Measurements from ENCODE around the gene MEI4.

GRCh38 chr6:77652767-77653213 is at the start of gene MEI4:
TSS of gene MEI4 (plus strand) at chr6:77653039.
- RRBS = no CpG with 5 or more reads among the region's 3 CpGs

GRCh38 chr6:77839037-77839398 is 186.2 kb downstream of the MEI4 start:
- RRBS = no CpG with 5 or more reads among the region's 1 CpG

- RRBS = no CpG with 5 or more reads among the region's 4 CpGs
Observed at GRCh38 chr6:78956159-78957207, 89.1 kb downstream of the IRAK1BP1 start.

DNA sequence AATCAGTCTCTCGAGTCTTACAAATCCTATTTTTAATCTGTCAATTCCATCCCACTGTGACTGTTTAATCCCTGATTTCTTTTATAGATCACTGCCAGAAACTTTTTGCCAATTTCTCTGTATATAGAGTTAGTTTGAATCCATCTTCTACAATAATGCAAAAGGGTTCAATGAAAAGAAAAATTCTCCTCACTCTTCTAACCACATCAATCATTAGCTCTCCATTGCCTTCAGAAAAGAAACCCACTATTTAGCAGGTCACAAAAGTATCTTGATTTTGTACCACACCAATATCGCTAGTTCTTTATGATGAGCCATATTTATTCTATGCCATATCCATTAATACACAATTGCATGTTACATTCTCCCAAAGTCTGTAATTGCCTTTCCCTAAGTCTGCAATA is 39.1 kb downstream of the PHIP start:
- RRBS = no CpG with 5 or more reads among the region's 2 CpGs

DNA sequence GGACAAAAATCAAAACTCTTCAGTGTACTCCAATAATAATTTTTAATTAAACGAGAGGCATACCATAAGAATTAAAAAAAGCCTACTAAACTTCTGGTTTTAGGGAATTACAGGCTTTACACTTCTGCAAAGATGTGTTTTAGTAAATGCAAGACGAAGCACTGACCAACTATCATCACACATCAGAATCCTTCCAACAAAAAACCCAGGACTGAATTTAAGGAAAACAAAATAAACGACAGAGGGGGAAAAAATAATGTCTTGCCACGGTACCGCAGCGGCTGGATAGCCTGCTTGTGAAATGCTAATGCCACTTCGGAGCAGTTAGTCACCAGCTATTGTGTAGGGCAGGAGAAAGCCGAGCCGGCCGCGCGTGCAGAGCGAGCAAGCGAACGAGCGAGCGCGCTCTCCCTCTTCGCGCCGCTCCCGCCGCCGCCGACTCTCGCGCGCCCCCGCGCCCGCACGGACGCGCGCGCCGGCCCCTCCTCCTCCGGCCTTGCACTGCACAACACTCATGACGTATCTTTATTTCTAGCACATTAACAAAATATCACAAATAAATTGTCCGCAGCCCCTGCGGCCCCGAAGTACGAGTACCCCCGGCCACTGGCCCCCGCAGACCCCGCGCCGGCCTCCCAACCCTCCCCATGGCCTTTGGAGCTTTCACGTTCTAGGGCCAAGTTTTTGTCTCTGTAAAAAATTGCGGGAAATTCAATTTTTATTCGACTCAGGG is 1.2 kb downstream of the PHIP start:
- RRBS = 1% methylated on average over 27 of the region's 51 CpGs

- RRBS = 2% methylated on average over 14 of the region's 51 CpGs
Observed at GRCh38 chr6:79233473-79234324, 155.6 kb upstream of the PHIP start.

GRCh38 chr6:79277982-79278319 is 199.9 kb upstream of the PHIP start:
- RRBS = no CpG with 5 or more reads among the region's 1 CpG

GRCh38 chr6:79631383-79632254 is 490 bp downstream of the SH3BGRL2 start:
- RRBS = 4% methylated on average over 6 of the region's 51 CpGs

DNA sequence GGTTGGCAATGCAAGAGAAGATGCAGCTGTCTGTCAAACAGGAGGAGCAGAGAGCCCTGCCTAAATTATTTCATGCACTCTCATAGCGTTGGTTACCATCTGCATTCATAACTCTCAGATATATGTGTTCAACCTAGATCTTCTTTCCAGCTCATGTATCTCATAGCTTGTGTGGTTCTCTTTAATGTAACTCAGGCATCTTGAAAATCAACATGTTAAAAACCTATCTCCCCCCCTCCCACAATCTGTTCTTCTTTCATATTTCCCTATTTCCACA is 6.6 kb upstream of the ELOVL4 start:
- RRBS = no CpG with 5 or more reads among the region's 1 CpG

DNA sequence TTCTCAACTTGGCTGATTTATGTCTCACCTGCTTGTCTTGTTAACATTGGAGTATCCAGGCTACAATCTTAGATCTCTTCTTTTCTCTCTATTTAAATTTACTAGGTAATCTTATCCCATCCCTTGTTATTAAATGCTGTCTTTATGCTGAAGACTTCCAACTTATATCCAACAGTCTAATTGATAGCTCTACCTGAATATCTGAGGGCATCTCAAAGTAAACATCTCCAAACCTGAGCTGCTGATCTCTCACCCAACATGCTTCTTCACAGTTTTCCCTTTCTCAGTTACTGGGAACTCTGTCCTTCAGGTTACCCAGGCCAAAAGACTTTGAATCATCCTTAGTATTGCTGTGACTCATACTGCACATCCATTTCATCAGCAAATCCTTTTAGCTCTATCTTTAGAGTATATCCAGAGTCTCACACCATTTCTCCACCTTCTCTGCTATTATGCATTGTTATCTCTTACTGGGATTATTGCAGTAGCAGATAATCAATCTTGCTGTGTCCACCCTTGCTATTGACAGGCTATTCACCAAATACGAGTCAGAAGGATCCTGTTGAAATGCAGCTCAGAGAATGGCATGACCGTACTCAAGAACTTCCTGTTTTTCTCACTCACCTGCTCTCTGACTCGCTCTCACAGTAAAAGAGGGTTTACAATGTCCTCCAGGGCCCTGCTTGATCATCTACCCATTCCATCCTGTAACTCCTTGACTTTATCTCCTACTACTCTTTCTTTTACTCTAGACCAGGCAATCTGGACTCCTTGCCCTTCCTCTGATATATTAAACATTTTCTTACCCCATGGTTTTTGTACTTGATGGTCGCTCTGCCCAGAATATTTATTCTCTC is 57.3 kb downstream of the BCKDHB start:
- RRBS = no CpG with 5 or more reads among the region's 4 CpGs

GRCh38 chr6:81613457-81614149 is 138.9 kb downstream of the TENT5A start:
- RRBS = no CpG with 5 or more reads among the region's 2 CpGs

GRCh38 chr6:81750456-81750996 is 2.0 kb downstream of the TENT5A start:
- RRBS = no CpG with 5 or more reads among the region's 9 CpGs

DNA sequence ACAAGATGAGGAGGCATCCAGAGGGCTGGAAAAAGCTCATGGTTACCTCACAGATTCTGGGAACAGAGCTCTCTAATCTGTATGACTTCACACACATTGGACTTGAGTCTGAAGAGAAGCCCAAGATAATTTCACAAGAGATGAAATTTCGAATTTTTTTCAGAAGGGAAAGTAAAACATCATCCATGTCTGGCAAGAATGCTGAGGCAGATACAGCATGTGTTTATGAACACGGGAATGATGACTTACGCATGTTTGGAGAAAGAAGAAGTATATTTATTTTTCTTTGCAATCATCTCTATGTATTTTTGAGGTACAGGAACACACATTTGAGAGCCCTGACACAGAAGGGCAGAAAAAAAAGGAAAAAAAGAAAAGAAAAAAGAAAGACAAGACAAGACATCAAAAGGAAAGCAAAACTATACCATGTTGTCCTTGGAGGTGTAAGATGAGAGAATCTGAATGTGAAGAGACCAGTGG is 141.9 kb upstream of the TENT5A start:
- RRBS = no CpG with 5 or more reads among the region's 3 CpGs

DNA sequence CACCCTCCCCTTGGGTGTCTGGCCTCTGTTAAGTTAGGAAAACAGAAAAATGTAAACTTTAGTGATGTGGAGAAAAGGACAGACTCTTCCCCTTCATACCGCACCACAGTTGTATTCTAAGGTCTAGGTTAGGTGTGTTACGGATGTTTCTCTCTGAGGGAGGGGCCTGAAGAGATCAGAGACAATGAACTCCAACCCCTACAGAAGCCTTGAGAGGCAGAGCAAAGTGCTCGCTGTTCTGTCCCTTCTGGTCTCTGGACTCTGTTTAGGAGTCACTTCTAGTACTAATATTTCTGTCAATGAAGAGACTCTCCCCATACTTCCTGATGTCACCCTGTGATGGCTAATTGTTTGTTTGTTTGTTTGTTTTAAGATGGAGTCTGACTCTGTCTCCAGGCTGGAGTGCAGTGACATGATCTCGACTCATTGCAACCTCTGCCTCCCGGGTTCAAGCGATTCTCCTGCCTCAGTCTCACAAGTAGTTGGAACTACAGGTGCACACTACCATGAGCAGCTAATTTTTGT is 181.8 kb upstream of the TENT5A start:
- RRBS = no CpG with 5 or more reads among the region's 6 CpGs

- RRBS = no CpG with 5 or more reads among the region's 3 CpGs
Observed at GRCh38 chr6:82199508-82200418, 47.8 kb downstream of the IBTK start.

DNA sequence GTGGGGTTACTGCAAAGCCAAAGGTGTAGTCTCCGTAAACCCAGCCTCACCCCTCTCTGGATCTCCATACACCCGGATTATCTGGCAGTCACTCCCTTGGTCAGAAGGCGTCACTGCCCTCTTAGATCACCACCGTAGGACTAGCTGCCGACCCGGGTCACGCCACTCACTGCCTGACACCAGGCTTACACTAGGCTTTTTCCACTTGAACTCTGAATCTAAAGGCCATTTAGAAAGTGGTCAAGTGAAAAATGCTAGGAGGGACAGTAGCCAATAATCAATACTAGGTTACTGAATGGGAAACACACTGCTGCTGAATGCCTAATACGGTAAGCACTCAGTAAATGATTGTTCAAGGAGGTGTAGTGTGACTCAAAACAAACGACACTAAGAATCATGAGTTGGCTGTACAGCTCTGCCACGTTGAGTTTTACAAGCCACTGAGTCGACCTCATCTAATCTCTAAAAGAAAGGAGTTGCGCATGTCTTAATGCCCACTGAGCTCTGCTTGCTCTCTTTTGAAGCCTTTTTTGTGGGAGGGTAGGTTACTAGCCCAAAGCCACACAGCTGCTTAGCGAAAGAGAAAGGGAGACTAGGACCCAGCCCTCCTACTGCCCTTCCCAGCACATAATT is 758 bp upstream of the IBTK start:
- RRBS = 7% methylated on average over 4 of the region's 13 CpGs

GRCh38 chr6:82558264-82558523 is 194.6 kb downstream of the TPBG start:
- RRBS = no CpG with 5 or more reads among the region's 10 CpGs

- RRBS = no CpG with 5 or more reads among the region's 2 CpGs
Observed at GRCh38 chr6:83864094-83864500, 4.6 kb downstream of the CYB5R4 start.

DNA sequence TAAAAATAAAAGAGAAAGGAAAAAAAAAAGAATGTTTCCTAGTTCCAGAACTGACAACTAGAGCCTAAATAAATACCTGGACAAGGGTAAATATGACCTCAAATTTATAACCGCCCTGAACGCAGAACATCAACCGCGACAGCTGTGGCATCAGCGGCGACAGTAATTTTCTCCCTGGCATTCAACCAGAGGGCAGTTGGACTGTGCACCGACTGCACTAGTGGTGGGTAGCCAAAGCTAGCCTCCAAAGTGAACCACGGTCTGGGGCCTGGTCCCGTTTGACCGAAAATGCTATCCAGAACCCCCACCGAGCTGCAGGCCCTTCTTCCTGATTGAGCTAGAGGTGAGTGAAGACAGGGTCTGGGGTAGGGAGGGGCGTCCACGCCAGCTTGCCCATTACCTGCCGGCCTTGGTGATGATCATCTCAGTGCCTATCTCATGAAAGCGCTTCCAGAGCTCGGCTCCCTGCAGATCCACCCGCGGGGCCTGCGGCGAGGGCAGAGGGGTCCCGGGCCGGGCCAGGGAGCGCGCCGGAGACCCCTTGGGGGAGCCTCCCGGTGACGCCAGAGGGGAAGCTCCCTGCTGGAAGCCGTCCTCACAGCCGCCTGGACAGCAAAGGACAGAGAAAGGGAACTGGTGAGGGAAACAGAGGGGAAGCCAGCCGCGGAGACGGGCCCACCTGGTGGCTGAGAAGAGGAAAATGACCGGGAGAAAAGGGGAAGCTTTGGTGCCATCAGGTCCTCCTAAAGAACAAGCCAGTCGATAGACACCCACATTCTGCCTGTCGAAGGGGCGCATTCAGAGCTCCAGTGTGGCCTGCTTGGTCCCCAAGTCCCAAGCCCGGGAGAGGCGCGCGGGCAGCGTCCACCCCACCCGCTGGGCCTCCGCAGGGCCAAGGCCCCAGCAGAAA is 2.0 kb downstream of the TBX18 start:
- RRBS = 14% methylated on average over 13 of the region's 43 CpGs

All from hTERT-HM (cell line).